ENCODE results near the gene SOX1.

- PRO-cap, result no peak
- RRBS, result no CpG with 5 or more reads among the region's 16 CpGs
These were observed 54.3 kb downstream of the COL4A2 start for GRCh38 chr13:110361014-110362209.

DNA sequence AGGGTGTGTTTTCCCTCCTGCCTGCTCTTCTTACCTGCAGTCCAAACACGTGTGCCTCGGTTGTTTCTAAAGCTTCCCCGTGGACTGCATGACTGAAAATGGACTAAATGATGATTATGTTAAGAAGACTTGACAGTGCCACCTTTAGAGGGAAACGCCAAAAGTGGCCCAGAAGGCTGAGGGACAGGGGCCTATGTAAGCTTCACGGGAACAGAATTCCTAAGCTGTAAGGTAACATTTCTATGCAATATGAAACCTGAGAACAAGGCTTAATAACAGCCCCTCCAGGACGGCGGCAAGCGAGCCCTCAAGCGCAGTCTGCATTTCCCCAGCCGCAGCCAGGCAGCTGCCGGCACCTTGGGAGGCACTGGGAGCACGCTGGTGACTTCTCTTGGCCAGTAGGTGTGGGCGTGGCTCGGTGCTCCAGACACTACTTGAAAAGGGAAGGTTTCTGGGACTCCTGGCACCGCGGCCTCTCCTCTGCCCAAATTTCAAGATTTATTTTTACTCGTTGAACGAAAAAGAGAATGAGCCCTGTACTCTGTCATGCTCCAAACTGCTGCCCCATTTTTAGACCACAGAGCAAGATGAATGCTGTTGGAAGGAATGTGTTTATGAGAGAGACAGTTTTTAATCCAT lies 81.0 kb downstream of the COL4A2 start:
- PRO-cap, result no peak
- RRBS, result no CpG with 5 or more reads among the region's 18 CpGs

GRCh38 chr13:110424568-110425204 lies 117.6 kb downstream of the COL4A2 start:
- PRO-cap, result no peak
- RRBS, result 78% methylated on average over 2 of the region's 20 CpGs

DNA sequence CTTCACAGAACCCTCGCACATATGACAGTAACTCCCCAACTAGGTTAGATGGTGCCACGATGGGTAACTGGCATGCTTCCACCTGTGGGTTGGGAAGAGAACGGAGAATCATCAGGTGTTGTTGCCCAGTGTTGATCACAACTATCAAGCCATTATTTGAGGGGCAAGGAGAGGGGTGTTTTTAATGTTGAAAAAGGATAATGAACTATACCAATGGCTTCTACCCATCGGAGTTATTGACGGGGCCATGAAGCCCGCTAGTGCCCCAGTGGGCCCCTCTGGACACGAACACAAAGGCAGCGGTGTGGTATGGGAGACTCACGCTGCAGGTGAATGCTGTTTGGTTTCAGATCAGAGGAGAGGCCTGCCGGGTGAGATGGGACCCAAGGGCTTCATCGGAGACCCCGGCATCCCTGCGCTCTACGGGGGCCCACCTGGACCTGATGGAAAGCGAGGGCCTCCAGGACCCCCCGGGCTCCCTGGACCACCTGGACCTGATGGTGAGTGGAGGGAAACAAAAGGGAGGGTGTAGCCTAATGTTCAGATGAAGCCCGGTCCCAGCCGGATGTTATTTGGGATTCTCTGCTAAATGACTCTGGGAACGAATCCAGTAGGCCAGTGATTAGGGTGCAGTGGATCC lies 111.4 kb downstream of the RAB20 start:
- PRO-cap, result no peak
- RRBS, result 94% methylated on average over 8 of the region's 19 CpGs

DNA sequence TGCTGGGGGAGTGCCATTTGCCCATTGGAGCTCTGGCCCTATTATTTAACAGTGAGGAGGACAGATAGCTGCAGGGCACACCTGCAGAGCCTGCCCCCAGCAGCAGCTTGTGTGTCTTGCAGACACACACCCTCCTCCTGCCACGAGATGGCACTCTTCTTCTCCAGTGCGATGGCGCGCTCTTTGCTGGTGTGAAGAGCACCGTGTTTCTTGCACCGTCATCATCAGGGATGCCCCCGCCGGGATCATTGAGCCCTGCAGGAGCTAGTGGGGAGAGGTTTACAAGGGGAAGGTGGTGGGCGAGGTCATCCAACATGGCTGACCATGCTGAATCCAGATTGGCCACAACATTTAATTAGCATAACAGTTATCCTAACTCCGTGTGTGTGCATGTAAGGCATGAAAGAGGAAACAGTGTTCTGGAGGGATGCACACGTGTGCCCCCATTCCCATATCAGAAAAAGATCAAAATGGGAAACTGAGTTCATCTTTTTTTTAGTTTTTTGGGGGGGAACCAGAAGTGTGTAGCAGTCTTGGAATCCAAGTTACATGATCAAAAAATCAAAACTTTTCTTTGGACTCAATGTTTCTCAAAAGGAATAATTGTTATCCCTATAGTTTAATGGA lies 105.5 kb downstream of the RAB20 start:
- PRO-cap, result no peak
- RRBS, result no CpG with 5 or more reads among the region's 11 CpGs

GRCh38 chr13:110463795-110464810 lies 97.4 kb downstream of the RAB20 start:
- PRO-cap, result no peak
- RRBS, result no CpG with 5 or more reads among the region's 19 CpGs

- PRO-cap, result no peak
- RRBS, result no CpG with 5 or more reads among the region's 12 CpGs
These were observed 20.2 kb downstream of the NAXD start for GRCh38 chr13:110635570-110635929.

DNA sequence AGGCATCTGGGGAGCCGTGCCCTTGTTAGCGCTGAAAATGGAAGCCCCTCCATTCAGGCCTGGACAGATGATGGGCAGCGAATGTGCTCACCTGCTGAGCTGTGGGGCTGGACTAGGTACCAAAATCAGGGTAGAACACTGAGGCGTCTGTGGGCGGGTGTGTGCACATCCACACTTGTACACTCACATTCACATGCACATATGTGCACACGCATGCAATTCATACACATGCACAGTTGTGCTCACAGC lies 20.7 kb downstream of the NAXD start:
- PRO-cap, result no peak
- RRBS, result no CpG with 5 or more reads among the region's 6 CpGs

DNA sequence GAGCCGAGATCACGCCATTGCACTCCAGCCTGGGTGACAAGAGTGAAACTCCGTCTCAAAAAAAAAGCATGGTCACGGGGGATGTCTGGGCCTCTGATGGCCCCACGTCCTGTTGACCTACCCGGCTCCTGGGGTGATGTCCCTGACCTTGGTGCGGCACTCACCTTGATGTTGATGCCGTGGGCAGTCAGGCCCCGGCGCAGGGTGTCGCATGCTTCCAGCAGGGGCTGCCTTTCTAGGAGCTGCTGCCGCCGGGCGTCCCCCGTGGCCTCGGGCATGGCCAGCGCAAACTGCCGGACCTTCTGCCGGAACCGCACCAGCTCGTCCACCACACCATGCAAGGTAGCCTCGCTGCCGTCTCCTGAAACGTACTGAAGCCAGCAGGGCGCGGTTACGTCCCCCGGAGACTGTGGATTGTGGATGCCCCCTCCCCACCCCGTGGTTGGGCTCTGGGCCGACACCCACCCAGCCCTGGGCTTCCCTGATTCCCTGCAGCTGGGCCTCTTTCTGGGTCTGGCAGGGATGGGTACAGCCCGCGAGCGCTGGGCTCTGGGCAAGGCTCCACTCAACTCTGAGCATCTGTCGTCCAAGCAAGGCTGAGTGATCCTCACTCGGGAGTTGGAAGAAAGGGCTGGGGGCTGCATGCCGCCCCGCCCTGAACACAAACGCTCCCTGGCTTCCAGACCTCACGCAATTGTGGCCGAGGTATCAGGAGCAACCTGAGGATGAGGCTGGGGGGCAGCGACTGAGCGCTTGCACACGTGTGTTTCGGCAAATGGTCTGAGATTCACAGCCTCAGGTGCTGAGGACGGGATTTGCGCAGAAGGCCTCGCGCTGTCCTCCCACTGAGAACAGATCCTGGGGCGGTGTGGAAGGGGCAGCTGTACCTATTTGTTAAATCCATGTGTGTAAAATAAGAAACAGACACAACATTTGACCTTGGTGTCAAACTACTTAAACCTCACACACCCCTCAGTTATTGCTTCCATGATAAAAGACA lies 27.1 kb downstream of the NAXD start:
- PRO-cap, result no peak
- RRBS, result 98% methylated on average over 21 of the region's 49 CpGs

DNA sequence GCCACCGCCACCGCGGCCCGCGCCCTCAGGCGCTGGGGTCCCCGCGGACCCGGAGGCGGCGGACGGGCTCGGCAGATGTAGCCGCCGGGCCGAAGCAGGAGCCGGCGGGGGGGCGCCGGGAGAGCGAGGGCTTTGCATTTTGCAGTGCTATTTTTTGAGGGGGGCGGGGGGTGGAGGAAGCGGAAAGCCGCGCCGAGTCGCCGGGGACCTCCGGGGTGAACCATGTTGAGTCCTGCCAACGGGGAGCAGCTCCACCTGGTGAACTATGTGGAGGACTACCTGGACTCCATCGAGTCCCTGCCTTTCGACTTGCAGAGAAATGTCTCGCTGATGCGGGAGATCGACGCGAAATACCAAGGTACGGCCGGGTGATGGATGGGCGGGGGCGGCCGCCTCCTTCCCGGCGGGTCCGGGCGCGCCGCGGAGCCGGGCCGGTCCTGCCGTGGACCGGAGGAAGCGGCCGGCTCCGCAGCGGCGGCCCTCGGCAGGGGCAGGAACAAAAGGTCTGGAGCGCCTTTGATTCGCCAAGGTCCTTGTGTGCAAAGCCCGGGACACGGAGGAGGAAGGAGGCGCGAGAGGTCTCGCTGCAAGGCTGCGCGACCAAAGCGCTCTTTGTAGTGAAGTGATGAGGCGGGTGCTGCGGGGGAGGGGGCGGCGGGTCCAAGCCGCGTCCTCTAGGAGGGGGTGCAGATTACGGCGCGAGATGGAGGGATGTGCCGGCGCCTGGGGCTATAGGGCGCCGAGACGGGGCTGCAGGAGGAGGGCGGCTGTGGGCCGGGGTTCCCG lies 621 bp downstream of the ING1 start:
- PRO-cap, result no peak
- RRBS, result 2% methylated on average over 40 of the region's 86 CpGs

GRCh38 chr13:110719349-110719593 lies 5.8 kb downstream of the ING1 start:
- PRO-cap, result no peak
- RRBS, result no CpG with 5 or more reads among the region's 25 CpGs

- PRO-cap, result no peak
- RRBS, result no CpG with 5 or more reads among the region's 11 CpGs
These were observed 27.3 kb downstream of the ANKRD10 start for GRCh38 chr13:110887267-110888366.

DNA sequence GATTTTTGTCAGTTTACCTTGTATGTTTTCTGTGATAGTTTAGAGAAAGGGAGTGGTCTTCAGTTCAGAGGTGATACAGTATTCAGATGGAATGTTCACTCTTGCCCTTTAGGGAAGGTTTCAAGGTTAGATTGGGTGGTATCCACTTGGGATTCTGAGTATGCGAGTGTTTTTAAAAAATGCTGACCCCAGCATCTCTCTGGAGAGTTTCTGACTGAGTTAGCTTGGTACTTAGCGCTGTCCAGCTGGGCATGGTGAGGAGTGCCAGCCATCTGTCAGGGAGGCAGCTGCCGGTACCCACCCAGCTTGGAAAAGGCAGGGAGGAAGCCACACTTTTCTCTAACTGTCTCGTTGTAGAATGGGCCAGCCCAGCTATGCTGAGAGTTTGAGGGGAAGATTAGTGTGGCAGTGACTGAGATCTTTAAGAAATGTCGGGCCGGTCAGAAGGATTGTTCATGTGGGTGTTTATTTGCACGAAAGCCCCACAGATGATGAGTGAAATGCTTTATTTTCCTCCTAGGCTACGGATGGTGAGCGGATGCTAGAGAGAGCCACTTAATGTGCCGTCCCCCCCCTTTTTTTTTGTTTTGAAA lies 63.4 kb downstream of the ARHGEF7 start:
- PRO-cap, result no peak
- RRBS, result no CpG with 5 or more reads among the region's 10 CpGs

- PRO-cap, result no peak
- RRBS, result no CpG with 5 or more reads among the region's 8 CpGs
These were observed 94.5 kb downstream of the ARHGEF7 start for GRCh38 chr13:111209543-111209977.

GRCh38 chr13:111278783-111279288 lies 41.6 kb upstream of the TEX29 start:
- PRO-cap, result no peak
- RRBS, result no CpG with 5 or more reads among the region's 7 CpGs

DNA sequence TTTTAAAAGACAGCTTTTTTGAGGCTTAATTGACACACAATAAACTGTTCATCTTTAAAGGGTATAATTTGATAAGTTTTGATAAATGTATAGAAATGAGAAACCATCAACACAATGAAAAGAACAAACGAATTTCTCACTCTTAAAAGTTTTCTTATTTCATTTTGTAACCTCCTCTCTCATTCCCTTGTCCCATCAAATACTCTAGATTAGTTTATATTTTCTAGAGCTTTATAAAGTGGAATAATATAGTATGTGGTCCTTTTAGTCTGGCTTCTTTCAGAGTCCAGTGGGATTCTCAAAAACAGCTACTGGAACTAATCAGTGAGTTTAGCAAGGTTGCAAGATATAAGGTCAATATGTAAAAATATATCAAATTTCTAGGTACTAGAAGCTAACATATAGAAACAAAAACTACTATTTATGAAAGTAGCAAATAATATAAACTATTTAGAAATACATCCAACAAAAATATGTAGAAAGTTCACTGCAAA lies 133.0 kb downstream of the TEX29 start:
- PRO-cap, result no peak
- RRBS, result no CpG with 5 or more reads among the region's 1 CpG

- PRO-cap, result no peak
- RRBS, result 50% methylated on average over 5 of the region's 10 CpGs
These were observed 162.9 kb downstream of the TEX29 start for GRCh38 chr13:111483272-111483803.

GRCh38 chr13:111553089-111553325 lies 232.6 kb downstream of the TEX29 start:
- PRO-cap, result no peak
- RRBS, result no CpG with 5 or more reads among the region's 1 CpG

DNA sequence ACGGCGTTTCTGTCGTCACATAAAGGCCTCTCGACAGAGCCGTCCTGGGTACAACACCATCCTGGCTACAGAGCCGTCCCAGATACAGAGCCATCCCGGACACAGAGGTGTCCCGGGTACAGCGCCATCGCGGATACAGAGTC lies 222.8 kb upstream of the SOX1 start:
- PRO-cap, result no peak
- RRBS, result no CpG with 5 or more reads among the region's 11 CpGs

DNA sequence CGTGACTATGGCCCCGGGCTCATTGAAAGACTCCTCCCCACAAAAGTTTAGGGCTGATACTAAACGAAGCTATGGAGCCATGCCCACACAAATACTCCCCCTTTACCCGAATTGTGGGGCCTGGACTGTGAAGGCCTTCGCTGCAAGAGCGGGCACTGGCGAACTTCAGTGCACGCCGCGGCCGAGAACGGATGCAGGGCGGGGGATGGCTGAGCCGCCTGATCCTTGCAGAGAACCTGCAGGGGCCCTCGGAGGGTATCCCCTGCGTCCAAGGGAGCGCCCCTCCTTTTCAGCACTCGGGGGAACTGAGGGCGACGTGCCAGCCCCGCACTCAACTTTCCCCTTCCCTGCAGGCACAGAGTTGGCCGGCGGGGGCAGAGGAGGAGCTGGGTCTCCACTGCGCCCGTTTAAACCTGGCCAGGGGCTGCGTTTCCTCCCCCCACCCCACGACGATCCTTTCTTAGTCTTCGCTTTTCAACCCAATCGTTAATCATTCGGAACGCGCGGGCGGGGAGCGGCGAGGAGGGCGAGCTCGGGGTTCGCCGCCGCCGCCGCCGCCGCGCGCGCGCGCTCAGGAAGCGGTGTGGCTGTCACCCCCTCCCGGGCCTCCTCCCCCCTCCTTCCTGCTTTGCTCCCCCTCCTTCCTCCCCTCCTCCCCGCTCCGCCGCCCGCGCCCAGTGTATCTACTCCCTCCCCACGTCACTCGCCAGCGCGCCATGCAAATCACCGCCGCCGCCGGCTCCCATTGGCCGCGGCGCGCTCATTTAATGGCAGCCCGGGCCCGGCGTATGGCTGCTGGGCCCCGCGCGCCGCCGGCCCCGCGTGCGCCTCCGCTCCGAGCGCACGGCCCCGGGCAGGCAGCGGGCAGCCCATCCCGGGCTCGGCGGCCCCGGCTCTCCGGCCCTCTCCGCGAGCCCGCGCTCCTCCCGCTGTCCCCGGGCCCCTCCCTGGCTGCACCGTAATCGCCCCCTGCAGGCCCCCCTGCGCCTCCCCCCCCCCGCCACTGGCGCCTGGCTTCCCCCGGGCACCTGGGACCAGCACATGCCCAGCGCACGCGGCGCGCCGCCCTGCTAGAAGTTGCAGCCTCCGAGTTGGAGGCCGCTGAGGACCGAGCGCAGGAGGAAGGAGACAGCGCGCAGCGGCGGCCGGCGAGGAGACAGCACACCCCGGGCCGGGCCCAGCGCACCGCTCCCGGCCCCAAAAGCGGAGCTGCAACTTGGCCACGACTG lies at the start of gene SOX1:
SOX1 (plus strand) TSS at position 1,037 of the 1,229 bp plus-strand sequence.
- PRO-cap, result unidirectional peak, plus-strand start at position 358 of the sequence; bidirectional peak, plus-strand start at position 767 of the sequence, minus-strand start at position 575 of the sequence; bidirectional peak, plus-strand start at position 1,111 of the sequence, minus-strand start at position 1,103 of the sequence
- RRBS, result 5% methylated on average over 27 of the region's 127 CpGs